CD14-positive monocyte (primary cell): ENCODE measurements around a stretch of chr4.

DNA sequence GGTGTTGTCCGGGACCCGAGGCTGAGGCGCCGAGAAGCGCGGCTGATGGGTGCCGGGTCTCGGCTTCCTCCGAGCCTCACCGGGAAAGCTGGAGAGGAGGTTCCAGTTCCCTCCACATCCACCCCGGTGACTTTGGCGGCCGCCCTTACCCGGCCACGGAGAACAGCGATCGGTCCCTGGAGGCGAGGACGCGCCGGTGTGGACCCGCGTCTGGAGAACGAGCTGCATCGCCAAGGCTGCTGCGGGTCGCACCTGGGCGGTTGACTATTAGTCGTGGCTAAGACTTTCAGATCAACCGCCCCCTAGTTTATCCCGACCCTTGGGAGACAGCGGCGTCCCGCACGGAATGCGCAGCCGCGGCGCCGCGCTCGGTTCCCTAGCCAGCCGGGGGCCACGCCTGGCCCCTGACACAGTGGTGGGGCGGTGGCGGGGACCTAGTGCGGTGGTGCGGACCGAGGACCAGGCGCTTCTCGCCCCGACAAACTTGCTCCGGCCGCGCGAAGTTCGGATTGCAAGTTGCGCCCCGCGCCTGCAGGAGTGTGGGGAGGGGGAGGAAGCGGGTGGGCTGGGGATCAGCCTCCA, 468 bp downstream of the FHDC1 start:
- CAGE, long polyA plus RNA: no peak

DNA sequence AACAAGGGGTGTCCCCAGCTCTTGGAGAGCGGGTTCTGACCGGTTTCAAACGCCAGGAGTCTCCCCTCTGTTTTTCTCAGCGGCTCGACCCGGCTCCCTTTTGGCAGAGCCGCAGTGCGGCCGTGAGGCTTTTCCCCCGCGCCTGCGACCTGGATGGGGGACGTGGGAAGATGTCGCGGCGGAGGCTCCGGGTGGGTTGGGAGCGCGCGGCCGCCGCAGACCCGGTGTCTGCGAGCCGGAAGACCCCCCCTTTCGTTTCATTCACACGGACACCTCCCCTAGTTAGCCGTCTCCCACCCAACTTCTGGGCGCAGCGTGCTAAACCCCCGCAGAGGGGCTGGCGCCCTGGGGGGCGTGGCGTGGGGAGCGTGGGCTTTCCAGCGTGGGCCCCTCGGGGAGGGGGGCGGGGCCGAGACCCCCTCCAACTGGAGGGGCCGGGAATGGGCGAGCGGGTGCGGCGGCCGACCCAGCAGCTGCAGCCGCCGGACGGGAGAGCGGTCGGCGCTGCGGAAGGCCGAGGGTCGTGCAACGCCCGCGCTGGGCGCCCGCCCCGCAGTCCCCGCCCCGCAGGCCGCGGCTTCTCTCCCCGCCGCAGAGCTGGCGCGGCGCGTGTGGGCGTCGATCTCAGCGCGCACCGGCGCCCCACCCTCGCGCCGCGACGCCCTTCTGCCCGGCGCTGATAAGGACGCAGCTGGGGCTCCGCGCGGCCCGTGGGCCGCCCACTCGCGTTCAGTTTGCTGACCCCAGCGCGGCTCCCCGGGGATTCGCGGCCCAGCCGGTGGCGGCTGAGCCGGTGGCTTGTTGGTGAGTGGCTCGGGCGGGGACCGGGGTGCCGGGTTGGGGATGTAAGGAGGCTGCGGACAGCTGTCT, 1.2 kb downstream of the FHDC1 start:
- CAGE, long polyA plus RNA: no peak

GRCh38 chr4:152956541-152957210, 20.6 kb downstream of the FHDC1 start:
- CAGE, long polyA plus RNA: no peak

DNA sequence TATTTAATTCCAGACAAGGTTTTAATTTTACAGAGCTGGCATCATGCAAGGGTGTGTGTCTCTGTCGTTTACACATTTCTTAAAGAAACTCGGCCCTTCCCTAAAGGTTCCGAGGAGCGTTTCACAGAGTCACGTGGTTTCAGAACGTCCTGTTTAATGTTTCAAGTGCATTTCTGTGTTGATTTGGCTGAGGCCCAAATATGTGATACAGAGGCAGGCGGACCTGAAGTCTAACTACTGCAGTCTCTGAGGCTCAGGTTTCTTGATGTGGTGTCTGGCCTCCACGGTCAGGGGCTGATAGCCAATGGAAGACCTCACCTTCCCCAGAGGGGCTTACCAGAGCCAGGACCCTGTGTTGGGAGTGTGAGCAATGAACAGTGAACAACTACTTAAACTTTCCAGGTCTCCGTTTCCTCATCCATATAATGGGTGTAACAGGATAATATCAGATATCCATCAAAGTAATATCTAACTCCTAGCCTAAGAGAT, 50.2 kb upstream of the TRIM2 start:
- CAGE, long polyA plus RNA: no peak

- CAGE, long polyA plus RNA: no peak
Measured at GRCh38 chr4:153257004-153258065, 53.1 kb downstream of the TRIM2 start.

GRCh38 chr4:153439162-153439895, 26.8 kb upstream of the TMEM131L start:
- CAGE, long polyA plus RNA: no peak

DNA sequence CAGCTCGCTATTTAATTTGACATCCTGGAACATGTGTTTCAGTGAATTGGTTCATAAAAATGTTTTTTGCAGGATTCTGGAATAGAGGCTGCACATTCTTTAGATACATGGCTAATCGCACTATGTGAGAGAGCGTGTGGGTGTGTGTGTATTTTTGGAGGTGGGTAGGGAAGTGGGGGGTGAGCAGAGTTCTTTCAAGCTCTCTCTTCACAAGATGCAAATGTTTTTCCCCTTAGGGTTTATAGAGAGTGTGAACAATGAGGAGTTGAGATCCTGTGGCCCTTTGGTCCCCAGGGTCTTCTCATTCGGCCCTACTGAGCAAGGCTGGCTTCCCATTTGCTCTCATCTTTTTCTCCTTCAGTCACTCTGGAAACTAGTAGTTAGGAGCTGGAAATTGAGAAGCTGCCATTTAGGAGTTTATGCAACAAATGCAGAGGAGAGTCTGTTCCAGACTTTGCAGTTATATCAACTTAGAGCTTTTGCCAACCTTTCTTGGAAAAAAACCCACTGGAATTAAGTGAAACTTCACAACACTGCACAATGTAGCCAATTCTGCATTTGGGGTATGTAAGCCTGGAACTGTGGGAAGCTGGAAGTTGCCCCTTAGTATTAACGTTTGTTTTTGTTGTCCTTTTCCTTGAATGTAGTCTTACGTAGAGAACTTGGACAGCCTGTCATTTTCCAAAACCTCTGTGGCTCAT, 32.4 kb downstream of the TMEM131L start:
- CAGE, long polyA plus RNA: no peak

DNA sequence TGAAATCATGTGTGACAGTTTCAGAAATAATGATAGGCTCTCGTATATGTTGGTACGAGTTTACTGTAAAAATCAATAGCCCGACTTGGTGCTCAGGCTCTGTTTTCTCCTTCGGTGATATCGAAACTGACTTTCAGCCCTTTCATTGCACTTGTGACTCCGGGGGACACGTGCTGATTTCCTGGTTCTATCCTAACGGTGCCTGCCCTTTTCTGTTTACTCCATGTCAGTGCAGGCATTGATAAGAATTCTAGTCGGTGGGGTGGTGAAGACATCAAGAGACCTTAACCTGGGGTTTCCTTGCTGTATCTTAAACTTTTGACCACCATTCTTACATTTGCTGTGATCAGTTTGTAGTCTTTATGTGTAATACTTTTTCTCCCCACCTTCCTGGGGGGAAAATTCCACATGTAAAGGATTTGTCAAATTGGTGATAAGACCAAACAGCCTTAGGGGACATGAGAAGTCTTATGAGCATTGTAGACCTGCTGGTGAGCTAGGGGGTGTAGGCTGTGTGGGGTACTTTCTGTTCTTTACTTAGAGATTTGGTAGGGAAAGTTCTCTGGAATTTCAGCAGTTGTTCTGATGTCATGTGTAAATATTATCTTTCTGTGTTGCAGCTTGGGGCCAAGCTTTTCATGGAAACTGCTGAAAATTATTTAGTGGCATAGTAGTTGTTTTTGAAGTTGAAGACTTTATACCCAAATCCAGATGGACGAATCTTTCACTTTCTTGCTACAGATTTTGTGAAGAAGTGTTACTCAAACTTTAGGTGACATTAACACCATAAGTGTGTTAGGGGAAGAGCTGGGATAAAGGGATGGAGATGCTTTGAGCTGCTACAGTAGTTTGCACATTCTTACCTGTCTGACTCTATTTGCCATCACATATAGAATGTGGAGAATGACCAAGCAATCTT, 52.8 kb downstream of the TMEM131L start:
- CAGE, long polyA plus RNA: no peak

GRCh38 chr4:153564441-153565400, 98.6 kb downstream of the TMEM131L start:
- CAGE, long polyA plus RNA: no peak

DNA sequence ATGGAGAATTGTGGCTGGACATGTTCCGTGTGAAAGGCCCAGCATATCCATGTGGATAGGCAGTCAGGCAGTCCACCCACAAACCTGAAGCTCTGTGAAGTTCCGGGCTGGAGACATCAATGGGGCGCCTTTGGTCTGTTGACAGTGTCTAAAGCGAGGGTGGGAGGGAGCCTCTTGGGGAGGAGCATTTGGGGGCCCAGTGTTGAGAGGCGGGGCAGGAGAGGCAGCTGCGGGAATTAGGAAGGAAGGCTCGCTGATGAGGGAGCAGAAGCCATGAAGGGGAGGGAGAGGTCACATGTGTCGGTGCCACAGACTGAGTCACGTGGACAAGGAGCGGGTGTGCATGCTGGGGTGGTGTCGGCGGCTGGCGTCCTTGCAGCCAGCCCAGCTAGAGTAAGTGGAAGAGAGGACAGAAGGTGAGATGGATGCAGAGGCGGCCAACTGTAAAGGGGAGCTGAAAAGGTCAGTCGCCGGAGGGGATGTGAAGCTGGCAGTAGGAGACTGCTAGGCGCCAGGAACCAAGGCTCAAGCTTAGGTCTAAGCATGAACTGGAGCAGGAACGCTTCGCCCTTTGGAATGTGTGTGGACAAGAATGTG, 44.1 kb upstream of the TLR2 start:
- CAGE, long polyA plus RNA: no peak

DNA sequence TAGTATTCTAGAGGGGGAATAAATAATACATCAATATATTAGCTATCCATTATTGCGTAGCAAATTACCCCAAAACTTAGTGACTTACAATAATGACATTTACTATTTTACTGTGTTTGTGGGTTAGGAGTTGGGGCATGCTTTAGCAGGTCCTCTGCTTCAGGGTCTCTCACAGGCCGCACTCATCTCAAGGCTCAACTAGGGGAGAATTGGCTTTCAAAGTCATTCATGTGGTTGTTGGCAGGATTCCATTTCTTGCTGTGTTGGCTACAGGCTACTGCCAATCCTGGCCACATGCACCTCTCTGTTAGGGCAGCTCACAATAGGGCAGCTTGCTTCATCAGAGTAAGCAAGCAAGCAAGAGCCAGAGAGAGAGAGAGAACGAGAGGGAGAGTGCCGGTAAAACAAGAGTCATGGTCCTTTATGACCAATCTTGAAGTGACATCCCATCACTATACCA, 33.1 kb upstream of the TLR2 start:
- CAGE, long polyA plus RNA: no peak

- CAGE, long polyA plus RNA: no peak
Measured at GRCh38 chr4:153787946-153788345, 937 bp downstream of the SFRP2 start.

- CAGE, long polyA plus RNA: no peak
Measured at GRCh38 chr4:154416066-154417180, 75.2 kb downstream of the DCHS2 start.

DNA sequence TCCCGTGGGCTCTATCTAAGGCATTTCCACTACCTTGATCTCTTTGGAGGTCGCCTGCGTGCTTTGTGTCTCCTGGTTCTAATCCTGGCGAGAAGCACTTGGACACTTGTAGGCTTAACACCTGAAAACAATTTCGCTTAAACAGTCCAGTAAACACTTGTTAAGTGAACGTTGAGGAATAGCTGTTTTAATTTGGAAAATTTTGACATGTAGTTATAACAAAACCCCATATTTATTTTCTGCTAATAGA, 416 bp upstream of the PLRG1 start:
- CAGE, long polyA plus RNA: no peak

DNA sequence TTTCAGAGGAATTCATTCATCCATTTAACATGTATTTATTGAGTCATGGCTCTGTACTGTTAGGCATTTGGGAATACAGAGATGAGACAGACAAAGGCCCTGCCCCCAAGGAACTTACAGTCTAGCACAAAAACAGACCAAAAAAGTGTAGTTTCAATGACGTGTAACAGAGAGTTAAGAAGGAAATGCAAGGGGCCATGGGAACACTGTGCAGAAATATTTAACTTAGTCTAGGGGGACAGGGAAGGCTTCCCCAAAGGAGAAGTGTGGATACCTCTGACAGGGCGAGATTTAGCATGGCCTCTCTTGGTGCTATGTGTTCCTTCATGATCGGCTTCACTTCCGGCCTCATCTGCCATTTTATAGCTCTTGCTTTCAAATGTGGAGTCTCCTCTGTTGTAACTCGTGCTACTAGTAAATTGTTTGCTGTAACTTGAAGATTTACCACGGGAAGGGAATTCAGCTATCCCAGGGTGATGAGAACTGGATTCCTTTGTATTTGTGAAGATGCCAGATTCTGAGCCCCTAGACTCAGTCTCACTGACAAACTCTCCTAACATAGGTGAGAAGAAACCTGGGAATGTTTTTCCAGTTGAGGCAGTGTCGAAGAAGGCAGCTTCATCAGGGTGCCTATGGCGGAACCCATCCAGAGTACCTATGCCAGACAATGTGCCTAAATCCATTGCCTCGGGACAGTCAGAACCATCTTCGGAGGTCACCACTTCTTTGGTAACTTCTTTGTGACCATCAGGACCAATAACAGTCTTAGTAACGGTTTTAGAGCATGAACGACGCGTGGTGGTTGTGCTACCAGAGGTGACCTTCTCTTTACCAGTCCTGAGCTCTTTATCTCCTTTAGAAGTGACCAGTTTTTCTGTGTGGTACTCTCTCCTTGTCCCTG, 5.0 kb downstream of the FGA start:
- CAGE, long polyA plus RNA: no peak

DNA sequence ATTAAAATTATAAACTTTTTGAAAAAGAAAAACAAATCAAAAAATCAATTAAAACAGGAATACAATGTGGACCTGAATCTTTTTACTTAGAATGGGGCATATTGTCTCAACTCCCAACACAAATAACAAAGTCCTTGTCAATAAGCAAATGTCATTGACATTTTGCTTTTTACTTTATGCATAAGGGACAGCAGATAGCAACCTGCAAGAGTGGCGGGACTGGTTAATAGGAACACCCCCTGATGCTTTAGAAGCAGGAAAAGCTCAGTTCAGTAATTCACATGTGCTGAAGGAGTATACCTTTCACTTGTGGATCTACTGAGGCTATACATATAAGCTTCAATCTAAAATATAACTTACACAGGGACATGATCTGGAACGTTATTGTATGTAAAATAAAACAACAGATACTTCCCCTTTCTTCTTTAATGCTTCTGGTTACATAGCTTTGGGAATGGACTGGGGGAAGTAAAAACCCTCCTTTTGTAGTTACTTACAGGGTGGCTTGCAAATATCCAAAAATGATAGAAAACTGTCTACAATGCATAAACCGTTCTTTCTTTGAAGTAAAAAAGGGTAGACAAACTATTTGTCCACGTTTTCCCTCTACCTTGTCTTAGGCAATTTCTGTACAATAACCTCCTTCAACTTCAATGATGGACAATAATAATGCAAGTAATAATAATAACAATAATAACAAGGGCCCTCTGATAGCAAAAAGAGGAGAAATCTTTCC, 1.9 kb downstream of the FGG start:
- CAGE, long polyA plus RNA: no peak

GRCh38 chr4:154740634-154741082, 3.1 kb upstream of the LRAT start:
- CAGE, long polyA plus RNA: no peak

DNA sequence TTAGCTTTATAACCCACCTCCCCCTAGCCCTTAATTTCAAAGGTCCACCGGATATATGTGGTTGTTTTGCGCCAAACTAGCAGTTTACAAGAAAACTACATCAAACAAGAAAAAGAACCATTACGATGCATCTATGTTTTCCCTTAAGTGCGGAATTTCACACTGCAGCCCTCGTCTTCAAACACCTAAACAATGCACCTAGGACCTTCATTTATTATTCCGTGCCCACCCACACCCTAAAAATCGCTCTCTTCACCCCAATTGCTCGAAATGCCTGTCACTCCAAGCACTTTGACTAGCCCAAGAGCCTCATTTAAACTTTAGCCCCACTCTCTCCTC, 255 bp upstream of the RBM46 start:
- CAGE, long polyA plus RNA: no peak

GRCh38 chr4:155352713-155353162, 24.0 kb downstream of the MAP9 start:
- CAGE, long polyA plus RNA: no peak

DNA sequence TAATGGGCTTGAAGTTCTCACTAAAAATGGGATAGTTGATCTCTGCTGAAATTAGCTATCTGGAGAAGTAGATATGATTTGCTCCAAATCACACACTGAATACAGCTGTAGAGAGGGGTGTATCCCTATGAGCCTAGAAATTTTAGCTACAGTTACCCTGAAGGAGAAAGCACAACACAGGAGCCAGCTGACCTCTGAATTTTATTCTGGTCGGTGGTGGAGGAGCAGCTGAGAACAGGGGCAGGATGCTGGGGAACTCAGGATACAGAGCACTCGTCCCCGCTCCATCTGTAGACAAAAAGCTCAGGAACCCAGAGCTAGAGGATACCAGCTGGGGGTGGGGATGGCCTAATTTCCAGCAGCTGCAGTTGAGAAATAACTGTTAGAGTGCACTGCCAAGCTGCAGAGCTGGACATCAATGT, 122.2 kb upstream of the GUCY1A1 start:
- CAGE, long polyA plus RNA: no peak